Heart (tissue), 3 donors: ENCODE measurements around the genes C6orf62 and TRIM38.

- RAMPAGE, long total RNA, 2 experiments = no peak in any of the 2 experiments
These were observed 1.7 kb downstream of the ACOT13 start for GRCh38 chr6:24668445-24669039.

- RAMPAGE, long total RNA, 2 experiments = no peak in any of the 2 experiments
These were observed 227 bp downstream of the C6orf62 start for GRCh38 chr6:24718889-24718965.

DNA sequence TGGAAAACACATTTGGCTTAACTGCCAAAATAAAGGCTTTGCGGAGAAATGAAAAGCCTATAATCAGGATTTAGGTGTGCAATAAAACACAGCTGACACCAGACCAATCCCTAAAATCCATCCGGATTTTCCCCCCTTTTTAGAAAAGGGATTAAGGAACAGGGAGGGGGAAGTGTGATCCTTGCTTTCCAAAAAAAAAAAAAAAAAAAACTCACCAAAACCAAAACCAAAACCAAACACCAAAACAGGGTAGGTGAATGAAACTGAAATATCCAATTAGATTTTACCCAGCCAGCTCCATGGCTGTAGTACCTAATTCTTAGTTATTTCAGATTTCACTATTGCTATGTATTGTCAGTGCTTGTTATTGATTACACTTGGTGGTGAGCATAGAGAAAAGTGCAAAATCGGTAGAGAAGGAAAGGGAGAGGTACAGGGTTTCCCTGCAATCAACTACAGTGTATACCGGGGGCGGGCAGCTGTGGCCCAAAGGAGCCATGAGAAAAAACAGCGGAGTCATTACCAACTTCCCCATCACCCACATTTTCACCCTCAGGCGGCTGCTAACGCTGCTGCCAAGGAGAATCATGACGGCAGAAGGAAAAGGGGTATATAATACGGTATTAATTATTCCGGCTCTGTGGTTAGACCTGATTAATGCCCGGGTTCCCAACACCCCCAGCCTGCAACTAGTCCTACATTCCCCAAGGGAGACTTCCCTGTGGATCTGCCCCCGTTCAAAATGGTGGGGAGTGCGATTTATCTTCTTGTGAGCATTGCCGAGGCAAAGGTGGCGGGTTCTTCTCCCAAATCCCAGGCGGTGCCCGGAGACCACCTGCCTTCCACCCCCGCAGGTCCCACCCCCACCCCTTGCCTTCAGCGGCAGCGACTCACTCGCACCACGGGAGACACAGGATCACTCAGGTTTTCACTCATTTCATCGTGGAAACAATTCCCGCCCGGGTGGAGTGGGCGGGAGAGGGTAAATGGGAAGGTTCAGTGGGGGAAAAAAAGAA, at the start of gene C6orf62:
Gene C6orf62, minus strand, starts transcription at position 189 of the 1,016 bp plus-strand sequence.
- RAMPAGE, long total RNA, 2 experiments = no peak in any of the 2 experiments

GRCh38 chr6:24929350-24929701, 6.4 kb downstream of the RIPOR2 start:
- RAMPAGE, long total RNA, 2 experiments = no peak in any of the 2 experiments

DNA sequence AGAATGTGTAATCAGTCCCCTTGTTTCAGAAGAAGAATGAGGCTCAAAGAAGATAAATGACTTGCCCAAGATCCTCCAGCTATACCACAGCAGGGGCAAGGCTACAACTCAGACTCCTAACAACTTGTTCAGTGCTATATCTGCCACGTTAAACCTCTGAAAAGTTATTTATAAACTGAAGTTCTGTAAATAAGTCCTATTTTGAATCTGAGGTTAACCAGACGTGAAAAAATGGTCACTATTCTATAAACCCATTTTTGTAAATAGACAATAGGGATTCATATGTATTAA, 2.9 kb downstream of the RIPOR2 start:
- RAMPAGE, long total RNA, 2 experiments = no peak in any of the 2 experiments

DNA sequence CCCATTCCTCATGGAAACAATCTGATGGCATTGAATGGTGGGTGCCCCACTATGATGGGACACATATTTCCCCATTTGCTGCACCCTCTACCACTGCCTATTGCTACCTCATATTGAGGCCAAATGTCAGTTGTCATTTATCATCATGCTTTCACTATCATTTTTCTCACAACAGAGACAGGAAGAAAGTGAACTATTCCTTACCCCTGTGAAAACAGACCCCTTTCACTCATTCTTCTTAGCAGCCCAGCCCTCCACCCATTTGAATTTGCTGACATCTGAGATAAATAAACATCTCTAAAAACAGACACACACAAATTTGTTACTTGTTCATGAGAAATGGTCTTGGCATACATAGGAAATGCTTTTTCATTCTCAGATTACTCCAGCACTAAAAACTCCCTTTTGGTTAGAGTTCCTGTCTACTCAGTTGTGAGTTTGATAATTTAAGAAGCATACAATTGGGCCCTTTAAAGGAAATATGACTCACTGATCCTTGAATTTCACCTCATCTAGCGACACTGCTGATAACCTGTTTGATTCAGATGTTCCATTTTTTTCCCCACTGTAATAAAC, 105.3 kb upstream of the RIPOR2 start:
- RAMPAGE, long total RNA, 2 experiments = no peak in any of the 2 experiments

DNA sequence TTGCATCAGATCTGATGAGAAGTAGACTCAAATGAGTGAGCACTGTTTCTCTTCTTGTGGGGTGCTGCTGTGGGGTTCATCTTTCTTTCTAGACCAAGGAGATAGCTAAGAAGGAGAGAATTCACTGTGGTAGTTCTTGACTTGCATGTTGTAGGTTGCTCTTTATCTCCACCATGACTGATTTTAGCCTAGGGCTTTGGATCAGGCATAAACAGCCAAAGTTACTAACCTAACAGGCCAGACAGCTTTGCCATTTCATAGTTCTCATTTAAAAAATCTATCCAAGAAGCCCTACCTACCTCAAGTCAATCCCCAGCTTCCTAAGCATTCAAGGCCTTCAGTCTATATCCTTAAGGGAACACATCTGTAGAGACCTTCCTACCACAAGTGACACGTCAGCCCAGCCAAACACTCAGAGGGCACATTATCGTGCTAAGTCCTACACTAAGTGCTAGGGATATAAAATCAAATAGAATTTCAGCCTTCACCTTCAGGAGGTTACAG, 107.8 kb upstream of the CARMIL1 start:
- RAMPAGE, long total RNA, 2 experiments = no peak in any of the 2 experiments

GRCh38 chr6:25296777-25297169, 17.6 kb downstream of the CARMIL1 start:
- RAMPAGE, long total RNA, 2 experiments = no peak in any of the 2 experiments

DNA sequence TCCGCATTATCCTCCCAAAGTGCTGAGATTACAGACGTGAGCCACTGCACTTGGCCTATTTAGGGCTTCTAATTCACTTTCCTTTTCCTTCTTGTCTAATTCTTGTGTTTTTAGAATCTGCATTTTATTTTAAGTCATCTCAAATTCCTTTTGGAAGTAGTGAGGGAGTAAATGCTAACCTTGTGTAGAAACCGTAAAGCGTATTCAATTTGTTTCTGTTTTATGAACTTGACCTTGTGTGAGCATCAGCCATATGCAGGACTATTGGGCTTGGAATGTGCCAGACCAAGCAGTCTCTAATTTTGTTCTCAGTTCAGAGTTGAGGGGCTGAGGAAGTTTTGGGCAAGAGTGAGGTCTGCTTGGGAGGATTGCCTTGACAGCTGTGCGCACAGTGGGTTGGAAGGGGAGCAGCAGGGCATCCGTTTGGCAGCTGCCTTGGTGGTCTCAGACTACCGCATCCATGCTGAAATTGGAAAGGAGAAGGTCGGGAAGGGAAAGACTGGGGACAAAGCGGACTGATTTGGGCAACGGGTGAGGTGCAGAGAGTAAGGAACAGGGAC, 38.7 kb downstream of the CARMIL1 start:
- RAMPAGE, long total RNA, 2 experiments = no peak in any of the 2 experiments

DNA sequence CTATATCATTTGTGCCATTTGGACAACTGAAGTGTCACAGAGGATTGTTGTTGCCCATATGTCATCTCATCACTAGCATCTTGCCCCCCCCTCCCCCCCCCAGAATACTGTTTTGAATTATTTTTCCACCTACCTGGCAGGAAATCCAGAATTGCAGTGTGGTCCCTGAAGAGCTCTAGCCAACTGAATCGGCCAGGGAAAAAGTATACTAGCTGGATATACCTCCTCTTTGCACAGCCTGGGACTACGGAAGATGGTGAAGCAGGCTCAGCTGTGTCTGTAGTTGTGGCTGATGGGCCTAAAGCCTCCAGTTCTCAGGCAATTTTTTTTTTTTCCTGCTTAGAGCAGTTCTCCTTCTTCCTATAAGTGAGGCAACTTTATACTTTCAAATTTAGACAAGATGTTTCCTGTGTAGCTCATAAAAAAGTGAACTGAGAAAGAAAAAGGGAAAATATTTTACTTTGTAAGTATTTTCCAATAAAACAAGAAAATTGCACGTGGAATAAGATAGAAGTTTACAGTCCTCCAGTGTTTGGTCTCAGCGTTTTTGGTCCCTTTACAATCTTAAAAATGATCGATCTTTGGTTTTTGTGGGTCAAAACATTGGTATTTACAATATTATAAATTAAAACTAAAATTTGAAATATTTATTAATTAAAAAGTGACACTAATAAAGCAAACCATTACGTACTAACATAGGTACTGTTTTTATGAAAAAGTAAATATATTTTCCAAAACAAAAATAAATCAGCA, 172.9 kb downstream of the CARMIL1 start:
- RAMPAGE, long total RNA, 2 experiments = no peak in any of the 2 experiments

DNA sequence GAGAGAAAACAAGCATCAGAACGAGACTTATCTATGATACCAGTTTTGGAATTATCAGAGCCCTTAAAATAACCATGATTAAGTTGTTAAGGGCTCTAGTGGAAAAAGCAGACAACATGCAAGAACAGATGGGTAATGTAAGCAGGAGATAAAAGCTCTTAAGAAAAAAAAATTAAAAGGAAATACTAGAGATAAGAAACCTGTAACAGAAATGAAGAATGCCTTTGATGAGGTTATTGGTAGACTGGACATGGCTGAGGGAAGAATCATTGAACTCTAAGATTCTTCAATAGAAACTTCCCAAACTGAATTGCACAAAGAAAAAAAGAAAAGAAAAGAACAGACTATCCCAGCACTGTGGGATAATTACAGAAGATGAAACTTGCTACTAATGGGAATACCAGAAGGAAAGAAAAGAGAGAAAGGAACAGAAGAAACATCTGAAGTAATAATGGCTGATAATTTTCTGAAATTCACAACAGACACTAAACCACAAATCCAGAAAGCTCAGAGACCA, 127.3 kb upstream of the SCGN start:
- RAMPAGE, long total RNA, 2 experiments = no peak in any of the 2 experiments

DNA sequence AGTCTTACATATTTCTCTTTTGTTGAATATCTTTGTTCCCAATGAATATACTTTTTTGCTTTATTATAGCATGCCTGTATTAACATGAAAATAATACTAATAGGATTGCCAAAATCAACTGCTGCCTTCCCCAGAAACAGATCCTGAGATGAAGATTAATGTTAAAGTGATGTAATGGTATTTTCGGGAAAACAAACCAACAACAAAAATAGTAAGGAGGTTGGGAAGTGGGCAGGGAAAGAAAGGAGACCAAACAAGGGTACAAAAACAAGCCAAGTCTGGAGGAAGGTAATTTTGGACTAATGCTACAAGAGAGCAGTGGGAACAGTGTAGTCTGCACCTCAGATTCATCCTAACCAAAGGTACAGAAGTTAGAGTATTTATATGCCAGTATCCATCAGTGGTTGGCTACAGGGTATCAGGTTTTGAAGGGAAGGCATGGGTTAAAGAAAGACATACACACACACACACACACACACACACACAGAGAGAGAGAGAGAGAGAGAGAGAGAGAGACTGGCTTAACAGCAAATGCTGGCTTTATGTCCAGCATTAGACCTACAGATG, 3.6 kb upstream of the SLC17A1 start:
- RAMPAGE, long total RNA, 2 experiments = no peak in any of the 2 experiments

GRCh38 chr6:25927565-25928458, 2.7 kb downstream of the SLC17A2 start:
- RAMPAGE, long total RNA, 2 experiments = no peak in any of the 2 experiments

DNA sequence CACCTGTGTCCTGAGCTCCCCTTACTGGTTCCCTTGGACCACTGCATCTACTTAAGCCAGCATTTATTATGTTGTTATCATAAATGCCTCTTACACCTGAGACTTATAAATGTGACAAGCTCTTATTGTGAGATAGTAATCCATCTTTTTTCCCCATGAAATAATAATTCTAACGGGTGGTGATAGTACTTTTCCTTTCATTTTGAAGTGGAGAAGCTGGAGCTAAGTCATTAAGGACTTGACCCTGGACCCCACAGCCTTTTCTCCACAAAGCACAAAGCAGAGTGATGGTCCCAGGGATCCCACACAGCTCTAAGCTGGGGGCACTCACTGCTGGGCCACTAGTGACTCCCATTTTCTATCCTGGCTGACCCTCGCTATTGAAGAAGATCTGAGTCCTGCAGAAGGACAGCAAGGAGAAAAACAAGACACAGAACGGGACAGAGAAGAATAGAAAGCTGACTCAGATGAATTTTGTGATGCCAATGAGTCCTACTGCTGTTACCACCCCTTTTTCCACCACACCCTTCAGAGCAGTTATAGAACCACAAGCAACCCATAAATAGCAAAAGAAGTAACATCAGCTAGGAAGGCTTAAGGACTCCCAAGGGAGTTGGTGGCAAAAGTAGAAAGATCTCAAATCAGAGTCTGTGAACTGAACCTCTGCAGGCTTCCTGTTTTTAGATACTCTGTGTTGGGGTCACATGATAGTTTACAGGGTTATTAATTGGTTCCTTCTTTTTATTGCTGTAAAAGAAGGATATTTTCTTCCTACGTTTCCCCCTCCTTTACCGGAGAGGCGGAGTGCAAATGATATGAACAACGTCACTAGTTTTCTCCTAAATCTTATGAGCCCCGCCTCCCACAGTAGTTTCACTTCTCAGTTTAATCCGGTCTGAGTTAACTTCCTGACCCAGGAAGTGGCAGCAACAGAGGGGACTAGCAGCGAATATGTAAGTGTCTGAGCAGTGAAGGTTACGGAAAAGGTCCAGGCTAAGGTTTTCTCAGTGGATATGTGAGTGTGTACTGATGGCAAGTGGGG, at the start of gene TRIM38:
Gene TRIM38, plus strand, starts transcription at position 900 of the 1,042 bp plus-strand sequence.
- RAMPAGE, long total RNA, 2 experiments = start-site peak on the plus strand in 1 of 2 experiments, centred at position 922 of the sequence, 212 reads per replicate

DNA sequence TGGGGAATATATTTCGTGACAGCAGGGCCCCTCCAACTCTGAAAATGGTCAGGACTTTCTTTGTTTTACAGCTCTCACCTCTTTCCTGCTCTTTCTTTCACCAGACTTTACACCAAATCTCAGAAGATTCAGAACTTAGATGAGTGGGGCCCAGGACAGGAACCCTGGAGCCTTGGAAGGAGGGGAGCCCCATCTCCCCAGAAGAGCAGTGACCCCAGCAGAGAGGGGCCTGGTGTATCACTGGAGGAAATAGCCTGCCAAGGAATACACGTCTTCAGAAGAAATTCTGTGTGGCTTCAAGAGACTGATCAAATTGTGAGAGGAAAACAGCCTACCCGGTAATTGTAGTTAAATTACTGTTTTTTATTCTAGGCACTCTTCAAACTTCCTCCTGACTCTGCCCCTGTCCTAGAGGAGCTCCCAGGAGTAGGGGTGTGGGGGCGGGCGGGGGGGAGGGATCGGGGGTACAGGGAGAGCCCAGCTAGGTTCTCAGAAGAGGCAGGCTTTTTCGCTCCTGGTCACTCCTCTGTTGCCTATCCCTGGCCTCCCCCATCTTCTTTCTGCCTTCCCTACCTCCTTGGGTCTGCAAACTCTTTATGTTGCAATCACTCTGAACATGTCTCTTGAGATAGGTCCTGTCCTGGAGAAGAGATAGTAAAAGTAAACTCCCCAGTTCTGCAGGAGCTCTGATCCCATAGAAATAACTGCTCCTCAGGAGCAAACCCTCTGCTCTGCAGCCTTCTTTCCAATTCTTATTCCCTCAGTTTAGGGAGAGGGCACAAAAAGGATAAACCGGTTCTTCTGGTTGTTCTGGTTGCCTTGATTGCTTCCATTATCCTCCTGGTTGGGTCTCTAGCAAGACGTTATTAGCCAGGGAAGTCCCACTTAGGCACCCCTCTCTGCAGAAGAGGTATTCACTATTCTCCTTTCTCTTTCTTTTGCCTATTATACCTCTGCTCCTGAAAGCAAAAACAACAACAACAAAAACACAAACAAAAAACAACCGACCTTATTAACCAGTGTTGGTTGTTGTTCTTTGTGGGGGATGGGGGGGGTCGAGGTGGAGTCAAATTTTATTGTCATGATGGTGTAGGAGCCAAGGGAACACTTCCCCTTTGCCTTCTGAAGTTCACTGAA, 711 bp downstream of the TRIM38 start:
- RAMPAGE, long total RNA, 2 experiments = no peak in any of the 2 experiments

GRCh38 chr6:25964983-25965402, 2.4 kb downstream of the TRIM38 start:
- RAMPAGE, long total RNA, 2 experiments = no peak in any of the 2 experiments

DNA sequence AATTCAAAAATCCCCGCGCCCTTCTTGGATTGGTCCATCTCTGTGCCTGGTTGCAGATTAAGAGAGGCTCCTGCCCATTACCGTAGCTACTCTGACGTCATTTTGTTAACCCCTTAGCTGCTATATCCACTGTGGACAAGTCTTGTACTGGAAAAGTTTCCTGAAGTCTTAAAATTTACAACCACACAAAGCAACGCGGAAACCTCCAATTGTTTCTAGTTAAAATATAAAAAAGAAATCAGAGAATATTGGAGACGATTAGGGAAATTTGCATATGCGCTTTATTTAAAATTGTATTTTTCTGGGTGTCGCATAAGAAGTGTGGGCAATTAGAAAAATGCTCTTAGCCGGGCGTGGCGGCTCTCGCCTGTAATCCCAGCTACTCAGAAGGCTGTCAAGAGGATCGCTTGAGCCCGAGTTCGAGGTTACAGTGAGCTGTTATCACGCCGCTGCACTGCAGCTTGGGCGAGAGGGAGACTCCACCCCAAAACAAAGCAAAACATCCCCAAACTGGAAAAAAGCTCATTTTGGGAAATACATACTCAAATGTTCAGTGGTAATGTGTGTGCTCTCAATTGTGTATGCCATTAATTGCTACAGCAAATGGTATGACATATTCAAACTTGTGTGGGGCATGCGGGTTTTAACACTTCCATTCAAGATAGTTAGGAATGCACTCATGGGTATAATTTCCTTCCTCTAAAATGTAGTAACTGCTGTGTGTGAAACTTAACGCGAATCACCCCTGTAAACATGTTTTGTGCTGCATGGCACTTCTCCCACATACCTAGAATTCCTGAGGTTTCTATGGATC, 471 bp upstream of the H3C2 start:
- RAMPAGE, long total RNA, 2 experiments = no peak in any of the 2 experiments

DNA sequence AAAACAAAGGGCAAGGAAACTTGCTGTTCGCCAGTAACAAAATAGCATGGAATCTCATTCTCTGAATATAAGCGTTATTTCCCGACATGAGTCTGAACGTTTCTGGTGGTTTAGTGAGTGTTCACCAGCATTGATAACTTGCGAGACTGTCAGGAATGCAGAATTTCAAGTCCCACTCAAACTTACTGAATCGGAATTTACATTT, 369 bp upstream of the H3C3 start:
- RAMPAGE, long total RNA, 2 experiments = no peak in any of the 2 experiments

- RAMPAGE, long total RNA, 2 experiments = no peak in any of the 2 experiments
These were observed 1.3 kb downstream of the H1-2 start for GRCh38 chr6:26054856-26055433.

- RAMPAGE, long total RNA, 2 experiments = no peak in any of the 2 experiments
These were observed 2.2 kb downstream of the H2BC5 start for GRCh38 chr6:26159872-26160830.